Metastatic Breast Carcinoma in the Brain (tissue), 10 donors: Measurements from ENCODE around the genes FOXF2 and FOXC1.

DNA sequence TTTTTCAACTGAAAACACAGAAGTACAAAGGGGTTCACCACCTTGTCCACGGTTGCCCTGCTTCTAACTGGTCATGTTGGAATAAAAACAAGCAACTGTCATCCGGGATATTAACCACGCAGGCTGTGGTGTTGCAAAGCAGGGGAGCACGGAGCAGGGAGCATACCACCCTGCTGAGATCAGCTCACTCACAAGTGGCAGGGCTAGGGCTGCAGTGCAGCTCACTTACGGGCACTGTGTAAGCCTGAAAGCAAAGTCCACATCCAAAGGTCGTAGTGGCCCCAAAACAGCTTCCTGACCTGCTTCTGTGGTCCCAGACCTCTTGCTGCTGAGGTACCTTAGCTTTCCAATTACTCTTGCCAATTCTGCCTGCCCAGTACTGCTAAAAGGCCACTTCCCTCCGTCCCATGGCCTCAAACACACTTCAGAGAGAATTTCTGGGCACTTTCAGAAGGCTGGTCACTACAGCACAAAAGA is 105.7 kb upstream of the DUSP22 start:
- PRO-cap, 10 experiments, result no peak in any of the 10 experiments

- PRO-cap, 10 experiments, result no peak in any of the 10 experiments
Measured at GRCh38 chr6:296683-297271, 4.5 kb downstream of the DUSP22 start.

DNA sequence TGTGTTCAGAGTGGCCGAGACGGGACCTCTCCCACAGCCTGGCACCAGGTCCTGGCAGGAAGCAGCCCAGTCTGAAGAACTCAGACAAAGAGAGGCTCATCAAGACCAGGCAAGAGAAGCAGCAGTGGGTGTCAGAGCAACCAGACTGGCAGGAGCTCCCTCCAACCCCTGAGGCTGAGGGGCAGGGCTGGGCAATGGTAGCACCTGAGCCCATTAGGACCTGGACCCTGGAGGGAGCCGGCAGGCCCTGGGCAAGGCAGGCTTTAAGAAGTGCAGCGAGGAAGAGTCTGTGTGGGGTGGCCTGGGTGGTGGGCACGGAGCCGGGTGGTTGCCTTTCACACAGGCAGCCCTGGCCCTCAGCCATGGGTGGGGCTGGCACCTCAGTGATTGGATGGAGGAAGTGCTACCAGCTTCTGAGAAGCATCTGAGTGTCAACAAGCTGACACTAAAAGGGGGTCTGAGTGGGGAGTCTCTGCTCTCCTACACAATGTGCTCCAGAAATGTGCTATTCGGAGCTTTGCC is 33.1 kb upstream of the IRF4 start:
- PRO-cap, 10 experiments, result no peak in any of the 10 experiments

- PRO-cap, 10 experiments, result no peak in any of the 10 experiments
Measured at GRCh38 chr6:359330-359887, 32.1 kb upstream of the IRF4 start.

DNA sequence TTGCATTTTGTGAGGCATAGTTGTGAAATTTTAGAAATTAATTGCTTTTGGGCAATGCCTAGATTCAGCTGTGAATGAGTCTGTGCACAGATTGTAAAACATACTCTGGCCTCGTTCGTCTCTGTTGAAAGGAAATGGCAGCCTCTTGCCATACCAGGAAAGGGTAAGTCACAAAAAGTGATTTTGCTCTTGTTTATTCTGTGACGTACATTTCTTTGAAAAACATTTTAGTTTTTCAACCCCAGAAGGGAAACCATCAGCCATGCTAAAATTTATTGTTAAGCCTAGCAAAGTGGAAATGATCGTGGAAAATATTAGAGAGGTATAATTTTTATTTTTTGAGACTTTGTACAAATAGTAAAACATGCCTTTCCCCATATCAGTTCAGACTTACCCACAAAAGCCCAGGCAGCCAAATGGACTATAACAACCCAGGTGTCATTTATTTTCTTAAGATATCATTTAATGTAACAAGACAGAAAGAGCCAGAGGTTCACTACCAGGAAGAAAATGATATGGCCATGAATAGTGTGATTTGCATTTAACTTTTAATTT is 15.4 kb upstream of the EXOC2 start:
- PRO-cap, 10 experiments, result peak in 1 of 10 experiments; most common minus-strand start position 126 of the sequence (in 1)

- PRO-cap, 10 experiments, result no peak in any of the 10 experiments
Measured at GRCh38 chr6:837246-837937, 144.5 kb upstream of the EXOC2 start.

DNA sequence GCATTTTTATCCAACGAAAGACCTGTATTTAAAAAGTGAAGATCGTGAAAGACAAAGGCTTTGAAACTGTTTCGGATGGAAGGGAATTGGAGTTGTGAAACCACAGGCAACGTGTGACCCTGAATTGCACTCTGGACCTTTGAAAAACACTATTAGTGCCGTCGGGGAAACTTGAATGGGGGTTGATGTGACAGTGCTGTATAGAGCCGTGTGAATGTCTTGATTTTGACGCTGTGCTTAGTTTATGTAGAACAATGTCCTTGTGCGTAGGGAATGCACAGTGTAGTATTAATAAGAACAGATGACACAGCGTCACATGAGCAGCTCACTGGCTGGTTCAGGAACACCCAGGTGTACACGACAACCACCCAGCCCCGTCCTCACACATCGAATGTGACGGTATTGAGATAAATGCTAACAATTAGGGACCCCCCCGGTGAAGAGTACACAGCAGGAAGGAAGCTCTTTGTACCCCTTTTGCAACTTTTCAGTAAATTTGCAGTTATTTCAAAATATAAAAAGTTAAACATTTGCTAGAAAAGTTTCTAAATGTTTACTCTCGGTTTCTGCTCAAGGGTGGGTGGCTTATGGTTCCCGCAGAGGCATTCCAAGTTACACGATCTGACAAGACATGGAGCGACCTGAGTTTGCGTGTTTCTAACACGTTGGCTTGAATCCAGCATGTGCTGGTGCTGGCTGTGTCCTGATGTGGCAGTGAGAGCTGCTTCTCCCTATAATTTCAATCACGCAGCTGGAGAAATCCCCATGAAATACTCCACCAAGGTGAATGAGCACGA is 207.9 kb upstream of the EXOC2 start:
- PRO-cap, 10 experiments, result no peak in any of the 10 experiments

- PRO-cap, 10 experiments, result no peak in any of the 10 experiments
Measured at GRCh38 chr6:1228485-1228737, 83.5 kb upstream of the FOXQ1 start.

DNA sequence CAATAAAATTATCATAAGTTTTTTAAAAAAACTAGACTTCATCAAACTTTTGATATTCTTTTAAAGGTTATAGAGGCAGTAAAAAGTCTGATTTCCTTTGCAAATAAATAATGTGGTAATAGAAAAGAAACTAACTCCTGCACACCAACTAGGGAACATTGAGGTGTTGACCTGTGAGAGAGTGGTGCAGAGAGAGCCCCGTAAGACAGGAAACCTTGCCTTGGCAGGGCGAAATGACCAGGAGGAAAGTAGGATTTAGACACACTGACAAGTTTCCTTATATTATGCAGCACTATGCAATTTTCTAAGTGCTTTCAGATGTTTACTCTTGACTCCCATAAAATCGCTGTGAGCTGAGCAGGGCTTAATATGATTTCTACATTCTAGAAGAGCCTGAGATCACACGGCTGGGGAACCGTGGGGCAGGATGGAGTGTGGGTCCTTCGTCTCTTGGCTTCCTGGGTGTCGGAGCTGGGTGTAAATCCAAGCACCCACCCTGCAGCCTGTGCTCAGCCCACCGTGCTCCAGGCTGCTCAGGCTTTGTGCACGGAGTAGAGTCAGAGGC is 61.3 kb upstream of the FOXQ1 start:
- PRO-cap, 10 experiments, result peak in 2 of 10 experiments; most common plus-strand start position 381 of the sequence (in 2); most common minus-strand start position 266 of the sequence (in 1)

DNA sequence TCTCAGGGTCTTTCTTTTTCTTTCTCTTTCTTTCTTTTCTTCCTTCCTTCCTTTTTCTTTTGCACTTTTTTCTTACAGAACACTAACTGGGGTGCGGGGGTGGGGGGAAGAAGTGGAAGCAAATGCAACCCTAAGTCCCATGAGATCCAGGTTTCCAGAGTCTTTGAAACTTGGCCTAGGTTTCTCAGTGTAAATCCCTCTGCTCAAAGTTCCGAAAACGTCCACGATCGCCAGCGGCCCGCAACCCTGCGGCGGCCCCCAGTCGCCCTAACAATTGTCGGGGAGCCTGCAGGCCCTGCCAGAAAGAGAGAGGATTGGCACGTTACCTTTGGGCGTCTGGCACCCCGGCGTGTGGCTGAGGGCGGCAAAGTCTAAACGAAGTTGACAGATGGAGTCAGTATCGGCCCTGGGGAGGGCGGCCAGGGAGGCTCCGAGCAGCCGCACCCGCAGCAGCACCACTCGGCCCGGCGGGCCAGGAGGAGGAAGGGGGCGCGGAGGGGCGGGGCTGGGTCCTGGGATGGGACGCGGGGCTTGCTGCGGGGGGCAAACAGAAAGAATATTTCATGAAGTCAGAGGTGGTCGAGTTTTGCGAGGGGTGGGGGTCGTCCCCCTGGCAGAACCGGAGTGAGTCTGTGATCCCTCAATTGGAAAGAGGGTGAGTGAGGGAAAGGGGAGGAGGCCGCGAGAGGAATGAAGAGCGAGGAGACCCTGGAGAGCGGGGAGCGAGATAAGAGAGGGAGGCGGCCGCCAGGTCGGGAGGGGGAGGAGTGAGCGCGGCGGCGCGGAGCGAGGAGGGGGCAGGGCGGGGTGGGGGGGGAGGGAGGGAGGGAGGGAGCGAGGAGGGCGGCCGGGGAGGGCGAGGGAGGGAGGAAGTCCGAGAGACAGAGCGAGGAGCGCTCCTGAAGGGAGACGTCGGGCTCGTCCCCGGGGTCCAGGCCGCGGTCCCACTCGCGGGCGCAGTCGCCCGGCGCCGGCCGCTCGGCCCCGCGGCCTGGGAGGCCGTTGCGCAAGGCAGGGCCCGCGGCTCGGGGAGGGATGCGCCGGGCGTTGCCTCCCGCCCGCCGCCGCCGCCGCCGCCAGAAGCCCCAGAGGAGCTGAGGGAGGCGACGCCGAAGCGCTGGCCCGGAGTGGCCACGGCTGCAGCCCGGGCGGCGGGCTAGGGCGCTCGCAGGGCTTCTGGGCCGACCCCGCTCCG is at the start of gene FOXF2:
Gene FOXF2 (plus strand): TSS at position 884 of the 1,195 bp plus-strand sequence.
- PRO-cap, 10 experiments, result peak in 9 of 10 experiments; most common plus-strand start position 884 of the sequence (in 5); most common minus-strand start position 729 of the sequence (in 1)

- PRO-cap, 10 experiments, result no peak in any of the 10 experiments
Measured at GRCh38 chr6:1390449-1390814, 1.1 kb downstream of the FOXF2 start.

DNA sequence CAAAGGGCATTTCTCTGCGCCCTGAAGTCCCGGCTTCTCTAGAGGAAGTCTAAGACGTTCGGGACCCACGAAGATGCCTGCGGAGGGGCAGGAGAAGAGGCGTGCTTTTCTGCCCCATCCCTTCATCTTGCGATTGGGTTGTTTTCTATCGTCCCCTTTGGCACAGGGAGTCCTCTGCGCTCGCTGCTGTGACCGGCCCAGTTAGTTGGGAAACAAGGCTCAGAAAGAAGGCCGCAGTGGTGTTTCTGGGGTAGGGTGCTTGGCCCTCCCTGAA is 4.6 kb downstream of the FOXF2 start:
- PRO-cap, 10 experiments, result no peak in any of the 10 experiments

DNA sequence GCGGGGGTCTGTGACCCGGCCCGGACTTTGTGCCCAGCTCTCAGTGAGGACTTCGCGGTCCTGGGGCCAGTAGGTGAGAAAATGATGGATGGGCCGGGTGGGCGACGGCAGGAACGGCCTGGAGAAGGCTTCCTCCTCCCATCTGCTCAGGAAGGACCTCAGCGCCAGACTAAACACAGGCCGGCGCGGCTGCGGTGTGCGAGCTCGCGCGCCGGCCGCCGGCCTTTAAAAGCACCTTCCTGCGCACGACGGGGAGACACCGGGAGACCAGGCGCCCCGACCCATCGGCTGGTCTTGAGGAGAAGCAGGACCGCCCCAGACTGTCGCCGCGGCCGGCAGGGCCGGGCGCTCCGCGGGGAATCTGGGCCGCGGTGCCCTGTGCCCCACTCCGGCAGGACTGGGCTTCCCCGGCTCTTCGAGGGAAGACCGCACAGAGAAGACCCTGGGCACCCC is 8.3 kb upstream of the FOXC1 start:
- PRO-cap, 10 experiments, result peak in 1 of 10 experiments; most common plus-strand start position 176 of the sequence (in 1); most common minus-strand start position 171 of the sequence (in 1)

GRCh38 chr6:1609635-1610748 is at the start of gene FOXC1:
Gene FOXC1, plus strand, starts transcription at chr6:1609915.
- PRO-cap, 10 experiments, result peak in 10 of 10 experiments; most common plus-strand start chr6:1610067 (in 5); most common minus-strand start chr6:1609770 (in 8)

GRCh38 chr6:1612289-1612739 is 2.6 kb downstream of the FOXC1 start:
- PRO-cap, 10 experiments, result peak in 2 of 10 experiments; most common plus-strand start chr6:1612393 (in 1); most common minus-strand start chr6:1612493 (in 1)

GRCh38 chr6:1615117-1615711 is 5.5 kb downstream of the FOXC1 start:
- PRO-cap, 10 experiments, result peak in 2 of 10 experiments; most common plus-strand start chr6:1615356 (in 1); most common minus-strand start chr6:1615164 (in 1)

- PRO-cap, 10 experiments, result peak in 3 of 10 experiments; most common plus-strand start chr6:1624495 (in 1); most common minus-strand start chr6:1624506 (in 1)
Measured at GRCh38 chr6:1624395-1625314, 14.9 kb downstream of the FOXC1 start.

DNA sequence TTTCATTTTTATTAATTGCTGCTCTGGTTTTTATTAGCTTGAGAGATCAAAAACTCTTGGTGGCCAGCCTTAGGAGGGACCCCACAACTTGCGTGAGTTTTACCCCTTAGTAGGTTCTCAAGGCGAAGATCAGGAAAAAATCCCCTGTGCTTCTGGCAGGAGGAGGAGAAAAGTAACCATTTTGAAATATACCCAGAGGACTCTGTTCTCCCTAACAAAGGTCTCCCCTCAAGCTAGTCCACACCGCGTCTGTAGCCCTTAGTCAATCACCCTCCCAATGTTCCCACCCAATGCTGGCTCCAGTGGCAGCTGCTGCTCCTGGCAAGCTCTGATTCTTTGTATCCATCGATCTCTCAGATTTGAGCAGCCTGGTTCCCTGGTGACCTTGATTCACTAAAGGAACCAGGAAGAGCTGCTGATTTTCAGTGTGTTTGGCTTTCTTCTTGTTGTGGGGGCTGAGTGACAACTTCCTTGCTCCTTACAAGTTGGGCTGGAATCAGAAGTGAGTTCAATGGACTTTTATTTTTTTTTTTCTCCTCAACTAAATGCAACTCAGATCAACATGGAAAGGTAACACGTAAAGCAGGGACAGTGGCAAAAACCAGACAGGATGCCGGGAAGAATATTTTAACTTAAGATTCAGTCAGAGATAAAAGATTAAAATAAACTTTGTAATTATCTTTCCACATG is 68.5 kb downstream of the FOXC1 start:
- PRO-cap, 10 experiments, result peak in 1 of 10 experiments; most common minus-strand start position 395 of the sequence (in 1)

GRCh38 chr6:1724096-1725178 is 114.7 kb downstream of the FOXC1 start:
- PRO-cap, 10 experiments, result peak in 2 of 10 experiments; most common plus-strand start chr6:1724326 (in 2); most common minus-strand start chr6:1724713 (in 1)

- PRO-cap, 10 experiments, result peak in 1 of 10 experiments; most common plus-strand start chr6:1767626 (in 1); most common minus-strand start chr6:1767569 (in 1)
Measured at GRCh38 chr6:1767229-1767868, 157.6 kb downstream of the FOXC1 start.